Omental fat pad (tissue), 4 donors: Measurements from ENCODE around the gene SLC44A3.

GRCh38 chr1:93758896-93759485, 77.4 kb upstream of the BCAR3 start:
- PRO-cap = no peak
- RAMPAGE, long total RNA, 4 experiments = no peak in any of the 4 experiments

- PRO-cap = no peak
- RAMPAGE, long total RNA, 4 experiments = no peak in any of the 4 experiments
Observed at GRCh38 chr1:93779684-93780395, 98.2 kb upstream of the BCAR3 start.

- PRO-cap = no peak
- RAMPAGE, long total RNA, 4 experiments = no peak in any of the 4 experiments
Observed at GRCh38 chr1:93878440-93878833, 569 bp downstream of the DNTTIP2 start.

DNA sequence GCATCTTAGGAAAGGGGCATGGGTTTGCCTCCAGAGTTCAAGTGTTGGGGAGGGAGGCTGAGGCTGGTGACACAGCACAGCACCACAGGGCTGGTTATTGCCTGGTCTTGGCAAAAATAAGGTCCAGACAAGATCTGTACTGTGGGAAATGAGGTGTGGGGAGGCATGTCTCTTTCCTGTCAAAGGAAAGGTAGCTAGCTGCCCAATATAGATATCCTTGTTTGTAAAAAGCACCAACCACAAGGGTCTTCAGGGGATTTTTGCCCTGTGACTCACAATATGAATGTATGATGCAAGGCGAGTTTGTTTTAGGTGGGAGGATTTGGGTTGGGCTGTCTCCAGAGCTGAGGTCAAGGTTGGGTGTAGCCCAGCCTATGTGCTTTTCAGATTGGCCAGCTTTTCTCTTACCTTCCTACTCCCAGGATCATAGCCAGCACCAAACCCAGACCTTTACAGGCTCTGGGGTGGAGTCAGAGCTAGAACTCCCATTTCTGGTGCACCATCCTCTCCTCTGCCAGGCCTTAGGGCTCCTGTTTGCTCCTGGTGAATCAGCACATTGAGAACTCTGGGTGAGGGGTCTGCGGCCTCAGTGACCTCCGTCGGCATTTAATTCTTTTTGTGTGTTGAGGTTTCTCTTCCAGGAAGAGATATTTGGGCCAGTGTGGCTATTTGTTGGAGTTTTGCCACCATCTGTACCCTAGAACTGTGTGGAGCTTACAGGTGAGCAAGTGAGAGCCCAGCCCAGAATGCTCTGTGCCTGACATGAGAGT, 55.5 kb upstream of the GCLM start:
- PRO-cap = no peak
- RAMPAGE, long total RNA, 4 experiments = no peak in any of the 4 experiments

GRCh38 chr1:94001963-94002405, 92.8 kb upstream of the GCLM start:
- PRO-cap = no peak
- RAMPAGE, long total RNA, 4 experiments = no peak in any of the 4 experiments

DNA sequence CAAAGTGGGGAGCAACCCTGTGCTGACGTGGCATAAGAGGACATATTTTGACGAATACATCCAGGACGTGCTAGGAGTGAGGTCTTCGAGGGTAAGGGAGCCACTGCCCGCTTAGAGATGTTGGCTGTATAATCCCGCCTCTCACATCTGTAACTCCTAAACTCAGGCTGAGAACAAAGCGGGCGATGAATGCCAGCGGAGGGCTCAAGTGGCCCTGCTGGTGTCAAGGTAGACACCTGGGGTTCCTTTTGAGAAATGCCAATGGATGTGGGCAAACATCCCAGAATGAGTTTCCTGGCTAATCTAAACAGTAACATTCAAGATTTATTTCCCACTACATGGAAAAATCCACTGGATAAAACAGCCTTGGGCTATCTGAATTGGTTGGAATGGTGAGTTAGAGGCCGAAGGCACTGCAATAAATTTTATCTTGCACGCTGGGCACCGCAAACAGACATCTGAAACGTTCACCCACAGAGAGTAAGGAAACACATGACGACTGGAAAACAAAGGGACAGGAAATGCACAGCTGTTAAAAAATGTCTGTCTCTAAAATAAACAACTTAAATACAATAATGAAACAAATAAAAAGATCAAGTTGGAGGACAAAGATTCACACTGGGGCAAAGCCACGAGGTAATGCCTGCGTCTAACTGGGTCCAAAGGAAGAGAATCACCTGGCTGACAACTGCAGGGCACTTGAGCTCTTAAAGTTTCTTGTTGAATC, 51.4 kb downstream of the ABCA4 start:
- PRO-cap = no peak
- RAMPAGE, long total RNA, 4 experiments = no peak in any of the 4 experiments

DNA sequence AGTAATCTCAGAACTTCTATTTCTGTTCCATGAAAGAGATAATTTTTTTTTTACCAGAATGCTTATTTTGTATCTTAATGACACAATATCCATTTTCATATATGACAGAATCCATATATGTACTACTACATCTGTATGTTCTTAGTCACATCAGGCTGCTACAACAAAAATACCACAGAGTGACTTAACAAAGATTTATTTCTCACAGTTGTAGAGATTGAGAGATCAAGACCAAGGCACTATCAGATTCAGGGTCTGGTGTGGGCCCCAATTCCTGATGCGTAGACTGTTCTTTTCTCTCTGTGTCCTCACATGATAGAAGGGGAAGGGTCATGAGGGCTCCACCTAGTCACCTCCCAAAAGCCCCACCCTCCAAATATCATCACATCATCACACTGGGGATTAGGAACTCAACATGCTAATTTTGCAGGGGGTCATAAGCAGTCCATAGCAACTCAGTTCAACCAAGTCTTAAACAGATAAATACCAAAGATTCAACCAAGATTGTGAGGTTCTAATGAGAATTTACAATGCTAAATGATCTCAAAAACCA, 43.0 kb downstream of the ARHGAP29 start:
- PRO-cap = no peak
- RAMPAGE, long total RNA, 4 experiments = no peak in any of the 4 experiments

- PRO-cap = no peak
- RAMPAGE, long total RNA, 4 experiments = no peak in any of the 4 experiments
Observed at GRCh38 chr1:94298643-94299086, 61.3 kb upstream of the ARHGAP29 start.

GRCh38 chr1:94300026-94300759, 62.8 kb upstream of the ARHGAP29 start:
- PRO-cap = no peak
- RAMPAGE, long total RNA, 4 experiments = no peak in any of the 4 experiments

GRCh38 chr1:94475286-94476152, 57.3 kb downstream of the ABCD3 start:
- PRO-cap = no peak
- RAMPAGE, long total RNA, 4 experiments = no peak in any of the 4 experiments

DNA sequence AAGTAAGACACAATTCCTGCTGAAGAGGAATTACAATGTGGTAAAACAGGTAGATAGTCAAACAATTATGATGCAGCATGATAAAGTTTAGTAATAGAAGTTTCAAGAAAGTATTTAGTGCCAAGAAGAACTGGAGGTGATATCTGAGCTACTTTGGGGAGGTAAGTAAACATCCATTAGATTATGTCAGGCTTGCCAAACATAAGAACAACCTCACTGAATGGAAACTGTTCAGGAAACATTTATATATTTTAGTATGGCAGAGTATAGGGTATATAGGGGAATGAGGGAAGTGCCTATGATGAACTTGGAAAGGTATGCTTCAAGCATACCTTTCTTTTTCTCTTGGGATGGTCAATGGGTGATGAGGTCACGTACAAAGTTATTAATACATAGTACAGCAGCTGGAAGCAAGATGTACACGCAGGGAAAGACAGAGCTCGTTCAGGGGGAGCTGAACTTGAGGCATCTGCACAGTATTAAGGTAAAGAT, 61.4 kb downstream of the ABCD3 start:
- PRO-cap = no peak
- RAMPAGE, long total RNA, 4 experiments = no peak in any of the 4 experiments

- PRO-cap = no peak
- RAMPAGE, long total RNA, 4 experiments = no peak in any of the 4 experiments
Observed at GRCh38 chr1:94504415-94504836, 37.1 kb downstream of the F3 start.

GRCh38 chr1:94599483-94599855, 57.9 kb upstream of the F3 start:
- PRO-cap = no peak
- RAMPAGE, long total RNA, 4 experiments = no peak in any of the 4 experiments

GRCh38 chr1:94602250-94602944, 60.8 kb upstream of the F3 start:
- PRO-cap = no peak
- RAMPAGE, long total RNA, 4 experiments = no peak in any of the 4 experiments

DNA sequence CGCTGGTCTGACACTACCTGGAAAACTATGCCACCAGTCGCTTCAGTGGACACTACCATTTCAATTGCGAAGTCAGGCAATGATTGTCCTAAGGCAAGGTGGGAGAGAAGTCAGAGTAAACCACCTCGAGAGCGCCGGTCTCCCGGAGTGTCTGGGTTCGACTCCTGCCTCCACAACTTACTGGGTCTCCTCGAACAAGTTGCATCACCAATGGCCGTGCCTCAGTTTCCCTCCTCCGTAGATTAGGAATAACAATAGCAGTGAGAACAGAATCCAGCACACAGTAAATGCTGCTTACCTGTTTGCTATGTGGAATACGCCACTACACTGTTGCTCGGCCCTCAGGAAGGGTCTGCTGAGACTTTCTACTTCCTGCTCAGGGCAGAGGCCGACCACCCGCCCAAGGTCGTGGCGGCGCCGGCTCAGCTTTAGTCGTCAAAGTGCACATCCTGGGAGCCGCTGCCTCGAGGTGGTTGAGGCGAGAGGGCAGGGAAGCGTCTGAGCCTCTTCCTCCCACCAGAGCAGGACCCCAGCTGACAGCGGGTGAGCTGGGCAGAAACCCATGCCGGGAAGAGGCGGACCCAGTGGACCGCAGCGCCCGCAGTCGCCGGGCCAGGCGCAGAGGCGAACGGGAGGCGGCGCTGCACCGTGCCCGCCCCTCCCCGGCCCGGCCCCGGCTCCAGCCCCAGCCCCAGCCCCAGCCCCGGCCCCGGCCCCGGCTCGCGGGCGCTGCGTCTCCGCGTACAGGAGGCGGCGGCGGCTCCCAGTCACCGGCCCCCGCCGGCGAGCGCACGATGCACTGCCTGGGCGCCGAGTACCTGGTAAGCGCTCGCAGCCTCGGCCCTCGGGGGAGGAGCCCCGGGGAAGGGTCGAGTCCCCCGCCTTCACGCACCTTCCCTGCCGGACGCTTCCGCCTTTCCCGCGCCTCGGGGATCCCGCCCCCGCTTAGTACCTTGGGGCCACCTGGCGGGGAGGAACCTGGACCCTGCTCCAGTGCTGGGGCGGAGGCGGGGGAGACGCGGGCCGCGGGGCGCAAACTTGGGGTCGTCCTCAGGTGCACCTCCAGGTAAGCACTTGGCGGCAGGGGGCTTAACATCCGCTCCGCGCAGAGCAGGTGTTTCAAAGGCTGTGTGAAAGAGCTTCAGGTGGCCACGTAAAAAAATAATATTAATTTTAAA, at the start of gene SLC44A3:
SLC44A3 (plus strand) TSS at position 700 of the 1,178 bp plus-strand sequence.
- PRO-cap = no peak
- RAMPAGE, long total RNA, 4 experiments = start-site peak on the plus strand in 1 of 4 experiments, centred at position 725 of the sequence, 7 reads per replicate; start-site peak on the minus strand in 2 of 4 experiments, centred at positions 562 to 591 of the sequence, 22 to 33 reads per replicate

DNA sequence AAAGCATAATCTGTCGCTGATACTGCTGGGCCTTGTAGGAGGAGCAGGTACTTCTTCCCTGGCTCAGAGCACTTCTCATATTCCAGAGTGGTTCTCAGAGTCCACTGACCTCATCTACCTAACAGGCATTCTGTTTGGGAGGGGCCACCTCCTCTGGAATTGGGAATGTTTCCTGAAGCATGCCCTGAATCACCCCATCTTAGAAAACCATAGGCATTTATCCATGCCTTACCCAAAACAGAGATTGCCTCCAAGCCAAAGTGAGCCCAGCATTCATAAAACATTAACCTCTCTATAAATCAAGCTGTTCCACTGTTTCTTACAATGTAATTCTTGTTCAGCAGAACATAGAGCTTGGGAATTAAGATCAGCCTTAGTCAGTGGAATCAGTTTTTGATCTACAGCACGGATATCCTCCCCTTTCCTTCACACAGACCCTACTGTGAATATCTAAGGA, 35.2 kb downstream of the SLC44A3 start:
- PRO-cap = no peak
- RAMPAGE, long total RNA, 4 experiments = no peak in any of the 4 experiments

DNA sequence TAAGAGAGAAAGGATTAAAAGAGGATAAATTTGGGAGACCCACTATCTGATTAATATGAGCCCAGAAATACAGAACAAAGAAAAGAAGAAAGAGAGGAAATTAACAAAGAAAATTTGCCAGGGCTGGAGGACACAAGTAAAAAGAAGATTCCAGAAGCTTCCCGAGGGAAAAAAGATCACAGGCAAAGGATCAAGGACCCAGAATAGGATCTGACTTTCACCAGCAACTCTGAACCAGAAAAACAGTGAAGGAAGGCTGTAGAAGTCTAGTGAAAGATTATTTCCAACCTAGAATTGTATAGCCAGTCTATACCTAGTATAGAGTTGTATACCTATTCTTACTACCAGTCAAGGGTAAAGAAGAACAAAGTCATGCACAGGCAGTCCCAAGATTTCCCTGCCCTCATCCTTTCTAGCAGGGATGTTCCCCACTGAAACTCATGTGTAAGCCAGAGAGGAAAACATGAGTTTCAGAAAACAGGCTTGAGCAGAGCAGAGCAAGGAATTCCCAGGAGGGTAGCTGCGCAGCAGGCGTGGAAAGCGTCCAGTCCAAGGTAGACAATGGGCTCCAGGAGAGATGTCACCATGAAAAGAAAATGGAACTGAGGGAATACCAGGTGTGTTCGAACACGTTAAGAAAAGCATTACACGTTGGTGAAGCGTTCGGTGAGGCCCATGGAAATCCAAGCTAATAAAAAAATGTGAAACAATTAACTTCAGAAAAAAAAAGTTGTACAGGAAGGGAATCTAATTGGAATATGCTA, 40.4 kb downstream of the SLC44A3 start:
- PRO-cap = no peak
- RAMPAGE, long total RNA, 4 experiments = no peak in any of the 4 experiments

GRCh38 chr1:94864585-94865326, 44.6 kb downstream of the SLC44A3 start:
- PRO-cap = no peak
- RAMPAGE, long total RNA, 4 experiments = no peak in any of the 4 experiments

DNA sequence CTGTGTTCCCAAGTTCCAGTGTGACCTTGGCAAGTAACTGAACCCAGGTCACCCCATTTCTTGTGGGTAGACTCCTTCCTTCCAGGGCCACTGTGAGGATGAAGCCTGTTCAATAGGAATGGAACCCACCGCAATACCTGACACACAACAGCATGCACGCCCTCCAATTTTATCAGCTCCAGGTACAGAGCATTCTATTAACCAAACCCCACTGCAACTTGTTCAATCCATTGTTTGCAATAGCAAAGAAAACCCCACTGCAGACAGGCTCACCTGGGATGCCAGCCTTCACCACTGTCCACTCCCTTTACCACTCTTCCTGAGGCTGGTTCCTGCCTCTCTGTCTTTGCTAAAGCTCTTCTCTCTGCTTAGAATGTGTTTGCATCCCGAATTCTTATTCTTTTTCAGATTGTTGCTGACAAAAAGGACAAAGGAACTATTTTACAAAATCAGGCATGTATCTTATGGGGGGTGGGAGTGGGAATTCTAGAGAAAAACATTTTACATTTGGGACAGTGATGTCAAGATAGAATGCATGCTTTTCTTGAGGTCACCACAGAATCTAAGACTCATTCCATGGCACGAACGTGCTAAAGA, 16.2 kb downstream of the CNN3 start:
- PRO-cap = no peak
- RAMPAGE, long total RNA, 4 experiments = no peak in any of the 4 experiments

GRCh38 chr1:96794497-96795586, 73.3 kb downstream of the PTBP2 start:
- PRO-cap = no peak
- RAMPAGE, long total RNA, 4 experiments = no peak in any of the 4 experiments